Gastroesophageal sphincter (tissue), 4 donors: ENCODE data around the genes CUL1 and ZNF425.

GRCh38 chr7:148268137-148268406 lies 322.5 kb upstream of the C7orf33 start:
- PRO-cap, result no peak
- RAMPAGE, long total RNA, 4 experiments, result no peak in any of the 4 experiments

- PRO-cap, result no peak
- RAMPAGE, long total RNA, 4 experiments, result no peak in any of the 4 experiments
Measured at GRCh38 chr7:148340426-148340730, 250.2 kb upstream of the C7orf33 start.

DNA sequence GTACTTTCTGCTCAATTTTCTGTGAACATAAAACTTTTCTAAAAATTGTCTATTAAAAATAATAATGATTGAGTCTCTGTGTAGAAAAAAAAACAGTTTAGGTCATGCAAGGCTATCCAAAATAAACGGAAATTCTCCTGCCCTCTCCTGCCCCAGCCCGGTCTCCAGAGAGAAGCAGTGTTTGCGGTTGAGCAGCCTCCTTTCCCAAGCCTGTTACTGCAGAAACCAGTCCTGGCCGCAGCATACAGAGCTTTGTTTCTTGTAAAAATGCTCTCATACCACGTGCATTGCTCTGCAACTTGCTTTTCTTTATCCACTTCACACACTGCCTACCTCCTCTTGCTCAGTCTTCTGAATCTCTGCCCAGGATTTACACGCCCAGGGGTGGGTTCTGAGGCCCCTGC lies 34.4 kb upstream of the CUL1 start:
- PRO-cap, result no peak
- RAMPAGE, long total RNA, 4 experiments, result no peak in any of the 4 experiments

DNA sequence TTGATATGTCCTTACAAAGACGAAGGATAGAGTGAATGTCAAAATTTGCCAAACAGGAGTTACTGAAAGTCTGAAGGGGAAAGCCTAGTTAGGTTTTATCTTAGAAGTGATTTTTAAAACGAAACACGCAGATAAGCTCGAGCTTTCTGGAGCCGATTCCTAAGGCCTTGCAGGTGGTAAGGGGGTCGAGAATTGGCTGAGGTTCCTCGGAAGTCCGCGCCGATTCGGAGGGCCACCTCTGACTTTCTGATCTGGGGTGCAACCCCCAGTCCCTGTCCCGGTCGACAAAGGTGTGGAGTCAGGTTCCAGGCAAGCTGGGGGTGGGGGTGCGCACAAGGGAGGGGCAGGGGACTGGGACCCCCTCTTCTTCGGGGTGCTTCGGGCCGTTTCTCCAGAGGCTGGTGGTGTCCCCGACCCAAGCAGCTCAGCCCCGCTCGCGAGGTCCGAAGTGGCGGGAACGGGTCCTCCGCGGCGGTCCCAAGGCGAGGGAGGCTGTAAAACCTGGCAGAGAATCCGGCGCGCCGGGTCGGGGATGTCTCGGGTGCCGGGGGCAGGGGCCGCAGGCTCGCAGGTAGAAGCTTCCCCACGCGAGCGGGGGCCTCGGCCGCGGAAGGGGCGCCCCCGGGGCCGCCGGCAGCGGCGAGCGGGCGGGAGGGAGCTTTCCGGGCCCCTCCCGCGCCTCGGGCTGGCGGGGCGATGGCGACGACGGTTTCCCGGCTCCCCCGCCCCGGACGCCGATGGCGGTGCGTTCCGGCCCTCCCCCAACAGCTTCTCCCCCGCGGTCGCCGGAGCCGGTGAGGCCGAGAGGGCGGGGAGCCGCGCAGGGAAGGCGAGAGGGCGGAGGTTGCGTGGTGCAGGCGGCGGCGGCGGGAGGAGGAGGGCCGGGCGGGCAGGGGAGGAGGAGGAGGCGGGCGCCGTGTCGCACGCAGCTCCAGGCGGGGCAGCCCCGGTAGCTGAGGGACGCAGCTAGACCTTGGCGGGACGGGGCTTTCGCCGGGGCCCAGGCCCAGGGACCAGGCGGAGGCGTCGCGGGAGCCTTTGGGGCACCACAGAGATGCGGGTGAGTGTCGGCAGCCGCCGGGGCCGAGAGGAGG lies at the start of gene CUL1:
CUL1 (plus strand) TSS at position 934 of the 1,094 bp plus-strand sequence.
- PRO-cap, result bidirectional peak, plus-strand start at position 507 of the sequence, minus-strand start at position 450 of the sequence; bidirectional peak, plus-strand start at position 926 of the sequence, minus-strand start at position 698 of the sequence
- RAMPAGE, long total RNA, 4 experiments, result start-site peak on the plus strand in 4 of 4 experiments, centred at positions 938 to 952 of the sequence, 215 to 1,318 reads per replicate

GRCh38 chr7:148699154-148699419 lies 384 bp downstream of the CUL1 start:
- PRO-cap, result no peak
- RAMPAGE, long total RNA, 4 experiments, result no peak in any of the 4 experiments

DNA sequence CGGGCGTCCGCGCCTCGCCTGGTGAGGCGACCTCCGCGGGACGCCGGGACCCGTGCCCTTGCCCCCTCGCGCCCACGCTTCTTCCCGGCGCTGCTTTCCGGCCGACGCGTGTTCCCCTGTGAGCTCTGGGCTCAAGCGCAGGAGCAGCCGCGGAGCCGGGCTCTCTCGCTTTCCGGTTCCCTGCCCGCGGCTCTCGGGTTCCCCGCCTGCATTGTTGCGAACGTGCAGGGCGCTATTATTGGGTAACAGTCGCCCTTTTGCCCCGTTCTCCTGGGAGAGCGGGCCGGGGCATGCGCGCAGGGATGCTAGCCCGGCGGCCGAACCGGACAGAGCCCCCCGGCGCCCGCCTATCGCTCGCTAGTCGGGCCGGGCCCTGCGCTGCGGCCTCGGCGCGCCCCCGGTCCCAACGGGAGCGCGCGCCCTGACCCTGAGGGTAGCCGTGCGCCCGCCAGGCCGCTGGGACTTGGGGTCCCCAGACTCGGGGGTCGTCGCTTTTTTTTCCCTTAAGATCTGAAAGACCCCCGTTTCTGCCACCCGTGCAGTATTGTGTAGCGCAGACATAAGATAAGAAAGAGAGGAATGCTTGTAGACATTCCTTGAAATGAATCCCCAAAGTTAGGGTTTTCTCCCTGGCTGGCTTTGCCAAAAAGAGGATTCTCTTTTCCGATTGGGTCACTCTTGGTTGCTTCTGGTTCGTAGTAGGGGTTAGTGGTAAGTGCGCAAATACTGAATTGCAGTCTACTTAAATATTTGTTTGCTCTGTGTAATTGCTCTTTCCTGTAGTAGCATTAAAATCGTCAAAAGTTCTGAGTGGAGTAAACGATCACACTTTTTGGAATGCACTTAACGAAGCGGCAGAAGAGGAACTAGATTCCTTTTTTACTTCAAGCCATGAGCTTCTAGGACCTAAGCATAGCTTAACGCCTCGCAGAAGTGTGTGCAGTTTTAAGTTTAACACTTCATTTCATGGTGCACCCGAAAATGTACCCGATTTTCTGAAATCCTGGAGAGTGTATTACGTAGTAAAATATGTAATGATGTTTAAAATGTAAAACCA lies 1.0 kb downstream of the CUL1 start:
- PRO-cap, result bidirectional peak, plus-strand start at position 245 of the sequence, minus-strand start at position 375 of the sequence; unidirectional peak, minus-strand start at position 719 of the sequence
- RAMPAGE, long total RNA, 4 experiments, result no peak in any of the 4 experiments

- PRO-cap, result no peak
- RAMPAGE, long total RNA, 4 experiments, result no peak in any of the 4 experiments
Measured at GRCh38 chr7:148949828-148950172, 65.7 kb upstream of the EZH2 start.

GRCh38 chr7:148954774-148955317 lies 70.8 kb upstream of the EZH2 start:
- PRO-cap, result unidirectional peak, plus-strand start at chr7:148955105
- RAMPAGE, long total RNA, 4 experiments, result no peak in any of the 4 experiments

GRCh38 chr7:148988000-148988301 lies 40.4 kb downstream of the PDIA4 start:
- PRO-cap, result no peak
- RAMPAGE, long total RNA, 4 experiments, result no peak in any of the 4 experiments

DNA sequence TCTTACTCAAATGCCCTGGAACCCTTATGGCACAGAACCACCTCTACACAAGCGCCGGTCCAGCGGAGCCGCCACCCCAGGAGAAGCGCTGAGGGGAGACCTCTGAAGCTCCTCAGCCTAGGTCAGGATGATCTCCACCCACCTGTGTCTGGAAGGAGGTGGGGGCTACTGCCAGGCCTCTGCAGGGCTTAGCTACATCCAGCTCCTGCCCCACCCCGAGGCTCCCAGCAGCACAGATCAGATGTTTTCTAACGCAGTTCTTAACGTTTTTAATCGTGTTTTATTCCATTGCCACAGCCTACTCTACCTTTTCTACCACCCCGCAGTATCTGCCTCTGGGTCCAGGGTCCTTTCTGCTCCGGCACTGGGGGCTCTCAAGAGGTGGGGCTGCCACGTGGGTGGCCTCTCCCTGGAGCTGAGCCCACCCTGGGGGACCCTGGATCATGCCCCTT lies 25.5 kb downstream of the PDIA4 start:
- PRO-cap, result no peak
- RAMPAGE, long total RNA, 4 experiments, result no peak in any of the 4 experiments

GRCh38 chr7:149071629-149072278 lies 18.8 kb downstream of the ZNF786 start:
- PRO-cap, result unidirectional peak, plus-strand start at chr7:149072046
- RAMPAGE, long total RNA, 4 experiments, result no peak in any of the 4 experiments

DNA sequence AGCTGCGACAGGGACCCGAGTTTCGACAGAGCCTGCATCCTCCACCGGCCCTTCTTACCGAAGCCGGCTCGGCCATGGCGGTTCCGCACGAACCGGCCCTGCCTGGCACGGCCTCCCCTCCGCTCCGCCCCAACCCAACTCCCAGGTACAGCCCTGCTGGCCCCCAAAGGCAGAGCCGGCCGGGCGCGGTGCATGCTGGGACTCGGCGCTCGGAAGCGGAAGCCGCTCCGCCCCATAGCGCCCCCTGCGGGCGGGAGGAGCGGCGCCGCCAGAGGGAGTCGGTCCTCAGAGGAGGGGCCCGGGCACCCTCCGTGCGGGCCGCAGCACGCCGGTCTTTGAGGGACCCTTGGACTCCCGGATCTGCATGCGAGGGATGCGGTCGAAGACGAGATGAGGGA lies at the start of gene ZNF425:
ZNF425 (minus strand) TSS at position 187 of the 398 bp plus-strand sequence.
- PRO-cap, result bidirectional peak, plus-strand start at position 288 of the sequence, minus-strand start at position 136 of the sequence
- RAMPAGE, long total RNA, 4 experiments, result start-site peak on the plus strand in 2 of 4 experiments, centred at positions 269 to 293 of the sequence, 22 to 25 reads per replicate; start-site peak on the minus strand in 2 of 4 experiments, centred at positions 108 to 117 of the sequence, 35 to 44 reads per replicate

DNA sequence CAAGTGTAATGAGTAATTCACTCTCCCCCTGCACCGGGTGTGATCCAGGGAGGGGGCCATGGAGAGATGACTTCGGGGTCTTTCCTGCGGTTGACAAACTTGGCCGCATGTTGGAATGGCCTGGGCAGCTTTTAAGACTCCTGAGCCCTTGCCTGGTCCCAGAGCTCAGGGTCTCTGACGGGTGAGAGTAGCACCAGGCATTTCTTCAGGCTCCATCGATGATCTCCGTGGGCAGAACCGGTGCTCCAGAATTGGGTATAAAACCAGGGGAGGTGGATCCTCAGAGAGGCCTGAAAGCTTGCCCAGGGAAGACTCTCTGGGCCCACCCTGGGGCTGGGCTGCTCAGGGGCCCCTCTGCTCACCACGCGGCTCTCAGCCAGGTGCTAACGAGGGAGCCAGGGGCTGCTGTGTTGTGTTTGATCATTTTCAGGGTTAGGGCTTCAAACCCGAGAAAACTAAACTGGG lies 912 bp downstream of the ZNF282 start:
- PRO-cap, result no peak
- RAMPAGE, long total RNA, 4 experiments, result no peak in any of the 4 experiments

DNA sequence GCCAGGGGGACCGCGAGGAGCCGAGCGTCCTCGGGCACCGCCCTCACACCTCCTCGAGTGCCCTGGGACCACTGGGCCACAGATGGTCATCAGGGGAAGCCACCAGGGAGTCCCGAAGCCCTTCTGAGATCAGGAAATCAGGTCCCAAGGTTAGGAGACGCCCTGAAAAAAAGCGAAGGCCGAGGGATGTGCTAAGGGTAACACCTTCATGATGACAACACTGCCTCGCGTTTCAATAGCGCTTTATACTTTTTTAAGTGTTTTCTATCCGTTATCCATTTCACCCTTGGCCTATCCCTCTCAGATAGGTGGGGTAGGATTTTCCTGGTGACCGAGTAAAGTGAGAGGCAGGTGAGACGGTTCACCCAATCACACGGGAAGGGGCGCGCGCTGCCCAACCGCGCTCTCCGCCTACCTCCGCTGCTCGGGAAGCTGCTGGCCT lies 14.6 kb upstream of the ZNF212 start:
- PRO-cap, result no peak
- RAMPAGE, long total RNA, 4 experiments, result no peak in any of the 4 experiments

DNA sequence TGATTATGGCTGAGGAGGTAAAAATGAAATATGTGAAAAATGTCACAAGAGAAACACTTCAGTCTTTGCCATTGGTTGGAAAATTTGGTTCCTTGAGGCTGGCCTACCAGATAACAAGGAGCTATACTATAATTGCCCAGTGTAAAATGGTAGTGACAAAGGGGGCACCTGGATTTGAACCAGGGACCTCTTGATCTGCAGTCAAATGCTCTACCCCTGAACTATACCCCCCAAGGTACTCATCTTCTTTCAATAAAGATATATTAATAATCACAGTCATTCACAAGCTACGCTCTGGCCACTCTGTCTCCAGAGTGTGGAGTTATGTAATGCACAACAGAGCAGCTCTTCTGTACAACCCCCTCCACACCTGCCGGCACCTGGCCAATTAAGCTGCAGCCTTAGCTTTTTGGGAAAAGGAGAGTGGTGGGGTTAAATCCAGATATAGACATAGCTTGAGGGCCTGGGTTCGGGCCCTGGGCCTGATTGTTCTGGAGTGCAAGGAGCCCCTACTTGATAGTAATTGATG lies 85.2 kb downstream of the ZNF777 start:
- PRO-cap, result no peak
- RAMPAGE, long total RNA, 4 experiments, result no peak in any of the 4 experiments

GRCh38 chr7:149377469-149377849 lies 83.4 kb downstream of the ZNF777 start:
- PRO-cap, result no peak
- RAMPAGE, long total RNA, 4 experiments, result no peak in any of the 4 experiments

- PRO-cap, result bidirectional peak, plus-strand start at chr7:149415300, minus-strand start at chr7:149415214; unidirectional peak, plus-strand start at chr7:149415300
- RAMPAGE, long total RNA, 4 experiments, result no peak in any of the 4 experiments
Measured at GRCh38 chr7:149414707-149416098, 45.7 kb downstream of the ZNF777 start.

GRCh38 chr7:149493965-149494786 lies 3.4 kb downstream of the ZNF746 start:
- PRO-cap, result no peak
- RAMPAGE, long total RNA, 4 experiments, result no peak in any of the 4 experiments

DNA sequence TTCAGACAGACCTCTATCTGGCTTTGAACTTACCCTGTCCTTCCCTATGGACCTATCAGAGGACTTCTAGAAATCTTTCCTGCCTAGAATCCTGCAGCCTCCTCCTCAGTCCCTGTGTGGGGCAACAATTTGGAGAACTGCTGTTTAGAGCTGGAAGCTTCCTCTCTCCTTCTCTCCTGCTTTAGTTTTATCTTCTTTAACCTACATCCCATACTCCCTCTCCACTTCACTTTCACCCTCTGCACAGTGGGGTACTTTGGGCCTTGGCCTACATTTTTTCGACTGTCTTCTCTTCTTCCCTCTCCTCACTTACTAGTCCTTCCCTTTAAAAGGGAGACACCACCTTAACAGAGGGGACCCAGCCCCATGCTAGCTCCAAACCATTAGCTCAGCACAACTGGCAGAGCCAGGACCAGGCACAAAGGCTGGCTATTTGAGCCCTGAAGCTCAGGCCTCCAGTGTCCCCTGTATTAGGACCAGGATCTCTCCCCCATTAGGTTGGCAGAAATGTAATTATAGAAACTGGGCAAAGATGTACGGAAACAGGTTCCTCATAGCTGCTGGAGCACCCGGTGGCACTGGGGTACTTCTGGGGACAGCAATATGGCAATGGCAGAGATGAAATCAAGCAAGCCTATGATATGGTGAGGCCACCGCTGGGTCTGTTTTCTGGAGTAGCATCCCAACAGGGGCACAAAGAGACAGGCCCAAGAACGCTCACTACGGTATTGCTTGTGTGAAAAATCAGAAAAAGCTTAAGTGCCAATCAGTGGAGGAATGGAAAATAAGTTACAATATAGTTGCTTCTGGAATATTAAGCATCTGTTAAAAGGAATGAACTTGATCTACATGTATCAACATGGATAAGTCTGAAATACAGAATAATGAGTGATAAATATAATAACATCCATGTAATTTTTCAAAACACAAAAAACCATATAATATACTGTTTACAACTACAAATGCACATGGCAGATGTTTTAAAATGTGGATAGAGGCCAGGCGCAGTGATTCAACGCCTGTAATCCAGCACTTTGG lies 92.8 kb upstream of the ZNF746 start:
- PRO-cap, result no peak
- RAMPAGE, long total RNA, 4 experiments, result start-site peak on the minus strand in 1 of 4 experiments, centred at position 308 of the sequence, 5 reads per replicate

DNA sequence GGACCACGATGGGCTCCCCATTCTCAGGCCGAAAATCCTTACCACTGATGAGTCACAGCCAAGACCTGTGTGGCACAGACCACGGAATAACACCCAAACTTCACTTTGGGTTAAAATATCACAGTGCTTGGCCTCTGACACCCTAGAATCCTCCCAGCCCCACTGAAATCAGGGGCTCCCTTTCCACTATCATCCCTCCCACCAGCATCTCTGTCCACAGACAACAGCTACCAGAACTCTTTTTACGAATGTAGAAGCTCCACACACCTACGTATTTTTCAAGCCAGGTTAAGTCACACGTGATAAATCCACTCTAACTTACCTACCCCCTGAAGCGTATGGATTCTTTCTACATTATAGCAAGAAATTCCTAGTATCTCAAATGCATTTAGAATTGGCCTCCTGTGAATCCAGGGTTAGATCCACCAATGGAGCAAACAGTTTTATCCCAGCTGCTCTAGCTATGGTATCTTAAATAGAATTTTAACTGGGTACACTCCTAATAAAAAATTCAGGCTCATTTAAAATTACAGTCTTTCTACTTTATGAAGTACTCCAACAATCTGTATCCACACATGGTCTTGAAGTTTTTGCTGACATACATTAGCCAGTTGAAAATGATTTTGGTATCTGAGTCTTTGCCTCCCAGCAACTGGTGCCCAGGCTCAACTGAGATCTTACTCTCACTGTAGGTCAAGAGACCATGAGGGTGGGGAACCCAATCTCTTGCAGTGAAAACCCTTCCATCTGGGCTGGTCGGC lies 104.9 kb upstream of the KRBA1 start:
- PRO-cap, result no peak
- RAMPAGE, long total RNA, 4 experiments, result no peak in any of the 4 experiments